ENCODE data around the gene NYX.

- RRBS = no CpG with 5 or more reads among the region's 3 CpGs
Observed at GRCh38 chrX:41229112-41229726, 104.7 kb upstream of the DDX3X start.

GRCh38 chrX:41331449-41332052 lies 2.4 kb upstream of the DDX3X start:
- RRBS = no CpG with 5 or more reads among the region's 11 CpGs

DNA sequence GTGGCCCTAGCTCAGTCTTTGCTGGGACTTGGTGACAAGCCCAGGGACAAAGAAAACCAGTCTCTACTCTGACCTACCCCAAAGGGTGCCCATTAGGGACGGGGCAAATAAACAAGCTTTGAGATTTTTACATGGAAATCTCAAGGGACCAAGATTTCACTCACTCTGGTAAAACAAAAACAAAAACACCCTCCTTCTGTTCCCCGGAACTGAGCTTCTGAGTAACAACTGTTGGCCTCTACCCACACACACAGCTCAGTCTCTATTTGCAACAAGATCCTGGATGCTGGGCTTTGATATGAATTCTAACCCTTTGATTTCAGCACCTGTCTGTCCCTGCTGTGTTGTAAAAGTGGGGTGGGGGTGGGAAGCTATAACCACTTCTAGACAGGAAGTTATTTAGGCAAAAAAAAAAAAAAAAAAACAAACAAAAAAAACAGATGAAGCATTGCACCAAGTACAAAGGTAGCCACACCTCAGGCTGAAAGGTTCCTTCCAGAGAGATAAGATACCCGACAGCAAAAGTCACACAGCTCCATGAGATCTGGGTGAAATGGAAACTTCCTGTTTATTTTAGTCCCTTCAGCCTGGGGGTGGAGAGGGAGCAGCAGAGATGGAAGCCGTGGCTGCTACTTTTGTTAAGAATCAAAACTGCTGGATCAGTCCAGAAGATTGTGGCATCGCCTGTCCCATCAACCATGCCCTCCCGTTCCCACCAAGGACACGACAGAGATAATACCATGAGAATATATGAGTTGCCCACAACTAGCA lies 49.2 kb downstream of the DDX3X start:
- RRBS = no CpG with 5 or more reads among the region's 7 CpGs

- RRBS = no CpG with 5 or more reads among the region's 7 CpGs
Observed at GRCh38 chrX:41389007-41389774, 55.2 kb downstream of the DDX3X start.

DNA sequence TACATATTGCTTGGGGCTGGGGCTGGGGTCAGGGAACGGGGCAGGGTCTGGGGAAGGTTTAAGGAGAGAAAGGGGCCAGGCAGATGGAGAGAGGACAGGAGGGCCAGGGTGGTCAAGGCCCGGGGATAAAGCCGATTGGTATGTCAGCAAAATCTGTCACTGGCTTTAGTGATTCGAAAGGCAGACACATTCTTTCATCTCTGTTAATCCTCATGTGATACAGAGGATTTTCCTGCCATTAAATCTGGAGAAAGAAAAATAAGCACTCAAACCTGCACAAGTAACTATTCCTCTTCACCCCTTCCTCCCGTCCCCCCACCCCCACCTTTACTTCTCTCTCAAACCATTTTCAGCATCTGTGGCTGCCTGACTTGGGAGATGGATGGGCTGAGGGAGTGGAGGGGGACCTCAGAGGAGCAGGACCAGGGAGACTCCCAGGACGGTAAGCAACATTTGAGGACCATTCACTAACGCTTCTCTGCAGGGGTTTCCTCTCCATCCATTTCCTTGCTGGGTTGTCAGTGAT lies at the start of gene NYX:
NYX (plus strand) TSS at position 269 of the 526 bp plus-strand sequence.
- RRBS = no CpG with 5 or more reads among the region's 7 CpGs

DNA sequence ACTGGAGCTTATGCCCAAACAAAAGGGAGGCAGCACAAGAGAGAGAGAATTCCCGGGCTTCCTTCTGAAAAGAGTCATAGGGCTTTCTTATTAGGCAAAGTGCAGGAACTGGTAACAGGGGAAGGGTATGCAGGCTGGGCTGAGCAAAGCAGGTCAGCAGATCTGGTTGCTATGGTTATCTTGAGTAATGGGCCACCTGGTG lies 5.3 kb upstream of the GPR82 start:
- RRBS = no CpG with 5 or more reads among the region's 1 CpG

DNA sequence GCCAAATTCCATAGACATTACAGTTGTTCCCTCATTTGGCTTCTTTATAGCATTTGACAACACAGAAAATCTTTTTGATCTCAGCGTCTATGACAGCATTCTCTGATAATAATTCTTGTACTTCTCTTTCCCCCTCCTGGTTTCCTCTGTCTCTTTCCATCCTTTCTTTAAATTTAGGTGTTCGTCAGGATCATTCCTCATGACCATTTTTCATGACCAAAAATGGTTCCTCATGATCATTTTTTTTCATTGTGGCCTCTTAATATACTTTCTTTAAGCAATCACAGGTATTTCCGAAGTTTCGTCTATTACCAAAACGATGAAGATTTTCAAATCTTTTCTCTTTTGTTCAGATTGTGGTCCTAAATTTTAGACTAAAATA lies 99.6 kb downstream of the GPR82 start:
- RRBS = no CpG with 5 or more reads among the region's 5 CpGs

DNA sequence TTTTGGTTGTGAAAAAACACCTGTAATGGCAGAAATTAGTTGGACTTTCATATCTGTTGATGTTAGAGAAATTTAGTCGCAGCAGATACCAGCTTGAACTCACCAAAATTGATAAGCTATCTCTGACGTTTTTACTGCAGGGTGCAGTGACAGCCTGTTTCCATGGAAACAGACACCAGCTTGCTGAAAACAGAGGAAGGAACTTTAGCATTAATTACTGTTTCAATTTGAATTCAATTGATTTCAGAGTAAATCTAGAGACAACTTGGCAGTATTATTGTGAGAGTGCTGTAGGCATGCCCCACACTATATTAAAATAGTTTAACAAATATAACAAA lies 246.5 kb downstream of the PPP1R2C start:
- RRBS = no CpG with 5 or more reads among the region's 2 CpGs

DNA sequence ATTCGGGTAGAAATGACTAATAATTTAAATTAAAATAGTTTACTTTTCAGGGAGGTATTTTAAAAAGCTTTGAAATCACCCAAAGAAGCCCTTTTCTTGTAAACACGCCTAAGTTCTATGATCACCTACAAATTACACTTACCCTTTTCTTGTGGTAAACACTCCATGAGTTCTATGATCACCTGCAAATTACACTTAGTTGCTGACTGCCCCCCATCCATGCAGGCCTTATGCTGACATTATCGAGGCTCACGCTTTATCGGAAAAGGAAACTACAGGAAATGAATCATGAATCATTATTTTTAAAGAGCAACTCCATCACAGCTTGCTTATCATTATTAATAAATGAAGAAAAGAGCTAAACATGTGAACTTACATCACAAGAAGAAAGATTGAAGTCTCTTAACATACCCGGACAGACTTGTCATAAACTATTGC lies 168.8 kb upstream of the PPP1R2C start:
- RRBS = no CpG with 5 or more reads among the region's 6 CpGs

DNA sequence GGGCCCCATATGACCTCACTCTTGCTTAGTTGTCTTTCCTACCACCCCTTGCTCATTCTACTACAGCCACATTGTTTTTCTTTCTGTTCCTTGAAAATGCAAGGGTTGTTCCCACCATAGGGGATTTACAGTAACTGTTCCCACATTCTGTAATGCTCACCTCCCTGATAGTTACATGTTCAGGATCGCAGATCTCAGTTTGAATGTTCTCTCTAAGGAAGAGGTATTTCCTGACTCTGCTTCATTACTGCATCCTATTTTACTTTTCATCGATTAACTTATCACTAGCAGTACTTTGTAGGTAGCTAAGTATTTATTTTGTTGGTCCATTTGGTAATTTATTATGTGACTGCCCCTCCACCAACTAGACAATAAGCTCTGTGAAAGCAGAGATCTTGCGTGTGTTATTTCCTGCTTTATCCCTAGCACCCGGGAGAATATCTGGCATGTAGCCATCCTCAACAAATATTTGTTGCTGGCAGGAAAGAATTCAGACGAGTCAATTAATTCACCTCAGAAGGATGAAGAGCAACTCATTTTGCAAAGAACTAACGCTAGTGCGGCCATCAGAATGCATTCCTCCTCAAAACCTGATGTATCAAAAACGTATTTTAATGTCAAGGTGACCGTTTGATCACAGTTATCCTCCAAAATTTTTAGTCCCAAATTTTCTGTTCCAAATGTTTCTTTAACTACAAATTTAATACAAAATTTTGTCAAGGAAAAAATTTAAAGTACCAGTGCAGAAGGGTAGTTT lies 21.3 kb downstream of the MAOB start:
- RRBS = no CpG with 5 or more reads among the region's 9 CpGs

GRCh38 chrX:44306058-44306710 lies 37.3 kb downstream of the EFHC2 start:
- RRBS = no CpG with 5 or more reads among the region's 9 CpGs

DNA sequence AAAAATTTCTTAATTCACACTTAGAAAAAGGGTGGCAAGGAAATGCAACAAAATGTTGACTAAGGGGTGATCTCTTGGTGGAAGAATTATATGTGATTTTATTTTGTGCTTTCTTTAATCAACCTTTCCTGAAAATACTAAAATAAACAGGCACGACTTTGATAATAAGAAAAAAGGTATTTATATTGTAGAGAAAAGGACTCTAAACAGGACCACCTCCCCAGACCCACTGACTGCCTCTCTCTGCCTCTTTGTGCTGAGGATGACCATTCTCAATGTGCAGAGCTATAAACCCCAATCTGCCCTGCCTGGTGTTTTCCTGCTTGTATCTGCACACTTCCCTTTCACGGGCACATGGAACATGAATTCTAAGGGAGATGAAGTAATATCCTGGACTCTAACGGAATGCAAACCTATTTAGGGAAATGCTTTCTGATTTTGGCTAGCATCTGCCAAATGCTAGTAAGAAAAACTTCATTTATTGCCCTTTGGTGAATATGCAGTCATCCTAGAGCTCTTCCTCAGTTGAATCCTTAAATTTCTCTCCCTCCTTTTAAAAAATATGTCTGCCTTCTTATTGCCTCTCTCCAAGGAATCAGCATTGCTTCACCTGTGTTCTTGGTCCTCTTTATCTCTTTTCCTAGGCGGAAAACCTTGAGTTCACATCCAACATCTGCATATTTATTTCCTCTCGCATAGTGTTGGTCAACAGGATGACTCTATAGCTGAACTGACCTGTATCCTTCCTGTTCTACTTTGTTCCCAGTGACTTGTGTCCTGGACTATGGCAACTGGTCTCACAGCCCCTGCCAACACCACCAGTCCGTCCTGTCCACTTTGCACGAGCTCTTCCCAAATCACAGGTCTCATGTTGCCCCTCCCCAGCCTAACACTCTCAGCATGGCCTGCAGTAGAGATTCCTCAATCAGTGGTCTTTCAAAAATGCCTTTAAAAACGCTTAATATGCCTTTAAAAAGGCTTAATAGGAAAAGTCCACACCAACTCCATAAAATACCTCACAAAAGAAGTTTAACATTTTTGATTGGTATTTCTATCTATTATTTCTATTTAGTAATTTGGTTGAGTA lies 2.2 kb downstream of the DIPK2B start:
- RRBS = no CpG with 5 or more reads among the region's 8 CpGs

DNA sequence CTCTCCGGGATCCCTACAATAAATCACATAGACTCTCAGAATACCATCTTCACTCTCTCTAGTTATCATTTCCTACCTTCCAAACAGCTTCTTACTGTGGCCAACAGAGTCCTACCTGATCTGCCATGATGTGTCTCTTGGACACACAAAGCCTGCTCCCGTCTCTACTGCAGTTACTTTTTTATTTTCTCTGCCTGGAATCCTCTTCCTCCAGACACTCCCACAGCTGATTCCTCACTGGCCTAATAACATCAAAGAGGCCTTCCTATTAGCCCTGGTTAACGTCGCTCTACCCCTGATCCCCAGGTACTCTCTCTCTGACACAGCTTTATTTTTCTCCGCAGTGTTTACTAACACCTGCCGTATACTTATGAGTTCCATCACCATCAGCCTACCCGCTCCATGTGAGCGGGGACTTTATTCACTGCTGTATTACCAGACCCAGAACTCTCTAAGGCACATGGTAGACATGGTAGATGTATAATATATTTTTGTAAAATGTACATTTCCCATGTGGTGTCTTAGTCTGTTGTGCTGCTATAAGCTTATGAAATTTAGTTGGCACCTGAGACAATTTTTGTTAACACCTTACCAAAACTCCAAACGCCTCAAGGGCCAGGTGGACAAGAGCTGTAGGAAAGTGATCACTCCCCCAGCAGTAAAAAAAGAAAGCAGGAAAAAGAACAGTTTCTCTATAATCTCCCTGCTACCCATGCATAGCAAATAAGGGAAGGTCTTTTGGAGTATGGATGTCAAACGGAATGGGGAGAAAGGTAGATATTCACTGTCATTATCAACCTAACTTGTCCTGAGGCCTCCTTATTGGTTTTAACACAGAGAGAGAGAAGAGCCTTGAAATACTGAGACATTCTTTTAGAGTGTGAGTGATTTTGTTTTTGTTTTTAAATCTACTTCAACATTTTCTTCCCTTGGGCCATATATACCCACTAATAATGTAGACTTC lies 559.9 kb upstream of the DIPK2B start:
- RRBS = no CpG with 5 or more reads among the region's 10 CpGs

GRCh38 chrX:45771063-45771591 lies 570.5 kb upstream of the DIPK2B start:
- RRBS = no CpG with 5 or more reads among the region's 8 CpGs

DNA sequence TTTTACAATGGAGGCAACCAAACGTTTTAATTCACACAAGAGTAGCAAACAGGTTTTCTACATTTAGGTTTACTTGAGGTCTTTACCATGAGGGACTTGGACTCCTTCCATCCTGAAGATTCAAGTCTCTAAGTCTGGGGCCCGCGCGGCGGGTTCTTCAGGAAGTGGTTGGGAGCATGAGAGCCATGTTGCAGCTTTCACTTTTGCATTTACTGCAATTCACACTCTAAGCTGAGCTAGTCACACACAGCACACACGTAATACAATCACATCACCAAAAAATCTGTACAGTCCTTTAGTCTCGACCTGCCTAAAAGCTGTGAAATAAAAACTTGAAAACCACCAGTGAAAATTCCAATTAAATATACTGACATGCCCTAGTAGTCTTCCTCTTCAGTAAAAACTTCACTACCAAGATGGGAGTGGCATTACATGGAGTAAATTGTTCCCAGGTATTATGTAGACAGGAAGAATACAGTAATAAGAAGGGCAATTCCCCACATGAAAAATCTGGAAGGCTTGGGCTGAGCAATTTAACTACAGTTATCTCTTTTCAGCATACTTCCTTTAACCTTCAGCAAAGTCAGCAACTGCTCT lies 571.0 kb upstream of the DIPK2B start:
- RRBS = no CpG with 5 or more reads among the region's 7 CpGs

DNA sequence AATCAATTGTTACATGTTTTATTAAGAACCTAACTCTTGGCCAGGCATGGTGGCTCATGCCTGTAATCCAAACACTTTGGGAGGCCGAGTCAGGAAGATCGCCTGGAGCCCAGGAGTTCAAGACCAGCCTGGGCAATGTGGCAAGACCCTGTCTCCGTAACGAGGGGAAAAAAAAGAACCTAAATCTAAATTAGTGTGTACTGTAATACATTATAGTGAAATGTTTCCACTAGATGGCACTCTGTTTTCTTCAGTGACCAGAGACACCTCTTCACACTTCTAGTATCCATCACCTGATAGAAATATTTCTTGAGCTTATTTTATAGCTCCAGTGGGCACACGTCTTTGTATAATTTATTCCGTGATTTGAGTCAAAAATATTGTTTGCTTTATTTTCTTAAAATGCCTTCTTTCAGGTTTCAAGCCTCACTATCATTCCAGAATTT lies 600.9 kb upstream of the DIPK2B start:
- RRBS = no CpG with 5 or more reads among the region's 6 CpGs

DNA sequence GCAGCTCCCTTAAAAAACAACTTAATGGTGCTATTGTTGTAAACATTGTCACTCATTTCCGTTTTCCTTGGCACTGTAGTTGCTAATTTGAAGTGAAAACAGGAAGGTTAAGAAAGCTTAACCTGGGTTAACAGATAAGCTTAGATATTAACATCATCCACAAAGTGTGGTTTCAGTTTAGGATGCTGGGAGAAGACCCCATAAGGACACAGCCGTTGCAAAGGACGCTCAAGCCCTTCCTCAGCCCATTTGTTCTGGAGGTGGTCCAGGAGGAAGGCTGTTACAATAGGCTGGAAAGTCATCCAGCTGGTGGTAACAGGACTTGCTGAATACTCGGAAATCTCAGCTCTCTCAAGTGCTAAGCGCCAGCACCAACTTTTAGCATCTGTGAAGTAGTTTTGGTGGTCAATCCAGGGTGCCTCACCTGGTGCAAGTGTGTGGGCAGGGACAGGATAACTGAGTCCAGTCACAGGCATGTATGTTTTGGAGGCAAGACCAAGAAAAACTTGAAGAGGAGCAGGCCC lies 14.2 kb downstream of the CHST7 start:
- RRBS = no CpG with 5 or more reads among the region's 5 CpGs

GRCh38 chrX:46626714-46626919 lies 53.1 kb downstream of the CHST7 start:
- RRBS = no CpG with 5 or more reads among the region's 4 CpGs